Daoy (cell line): ENCODE data around the gene PHACTR2.

DNA sequence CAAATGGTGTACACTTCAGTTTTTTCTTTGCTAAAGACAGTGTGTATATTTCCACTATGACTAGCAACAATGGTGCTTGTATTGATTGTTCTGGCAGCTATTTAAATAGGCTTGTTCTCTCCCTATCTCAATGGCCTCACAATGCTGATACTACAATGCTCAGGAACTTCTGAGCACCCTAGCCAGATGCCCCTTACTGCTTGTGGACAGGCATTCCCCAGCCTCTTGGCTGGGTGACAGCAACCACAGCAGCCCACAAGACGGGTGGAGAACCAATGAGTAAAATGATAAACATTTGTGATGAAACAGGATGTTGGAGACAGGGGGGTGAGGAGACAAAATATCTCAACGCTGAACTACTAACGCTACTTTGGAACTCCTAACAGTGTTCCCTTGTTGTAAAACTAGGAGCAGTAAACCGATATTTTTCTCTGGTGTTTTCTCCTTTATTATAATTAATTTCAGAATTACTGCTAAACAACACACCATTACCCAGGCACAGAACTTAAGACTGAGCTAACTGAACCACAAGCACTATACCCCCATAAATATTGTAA, 42.3 kb downstream of the HIVEP2 start:
- RAMPAGE, long total RNA: no peak

GRCh38 chr6:142927774-142928231, 17.2 kb downstream of the HIVEP2 start:
- RAMPAGE, long total RNA: no peak

GRCh38 chr6:142945324-142946245, 609 bp upstream of the HIVEP2 start:
- RAMPAGE, long total RNA: no peak

GRCh38 chr6:143058681-143059587, 1.8 kb upstream of the AIG1 start:
- RAMPAGE, long total RNA: no peak

- RAMPAGE, long total RNA: no peak
Measured at GRCh38 chr6:143164278-143165648, 104.1 kb downstream of the AIG1 start.

DNA sequence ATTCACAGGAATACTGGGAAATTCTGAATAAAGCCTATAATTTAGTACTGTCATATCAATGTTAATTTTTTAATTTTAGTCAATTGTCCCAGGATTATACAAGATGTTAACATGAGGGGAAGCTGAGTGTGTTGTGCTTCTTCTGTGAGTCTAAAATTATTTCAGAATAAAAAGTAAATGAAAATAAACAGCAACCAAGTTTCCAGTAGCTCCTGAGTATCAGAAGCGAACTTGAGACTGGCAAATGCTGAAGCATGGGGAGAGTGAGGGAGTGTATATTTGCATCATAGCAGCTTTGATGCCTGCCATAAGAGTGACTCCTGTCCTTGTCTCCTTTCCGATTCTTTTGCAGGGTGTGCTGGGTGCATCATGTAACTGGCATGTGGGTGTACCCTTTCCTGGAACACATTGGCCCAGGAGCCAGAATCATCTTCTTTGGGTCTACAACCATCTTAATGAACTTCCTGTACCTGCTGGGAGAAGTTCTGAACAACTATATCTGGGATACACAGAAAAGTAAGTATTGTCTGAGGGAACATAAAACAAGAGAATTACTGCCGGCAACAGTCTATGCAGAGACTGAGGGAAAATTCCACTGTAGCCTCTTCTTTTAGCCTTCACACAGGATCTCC, 117.4 kb downstream of the ADAT2 start:
- RAMPAGE, long total RNA: no peak

GRCh38 chr6:143543288-143543723, 31.8 kb upstream of the FUCA2 start:
- RAMPAGE, long total RNA: no peak

DNA sequence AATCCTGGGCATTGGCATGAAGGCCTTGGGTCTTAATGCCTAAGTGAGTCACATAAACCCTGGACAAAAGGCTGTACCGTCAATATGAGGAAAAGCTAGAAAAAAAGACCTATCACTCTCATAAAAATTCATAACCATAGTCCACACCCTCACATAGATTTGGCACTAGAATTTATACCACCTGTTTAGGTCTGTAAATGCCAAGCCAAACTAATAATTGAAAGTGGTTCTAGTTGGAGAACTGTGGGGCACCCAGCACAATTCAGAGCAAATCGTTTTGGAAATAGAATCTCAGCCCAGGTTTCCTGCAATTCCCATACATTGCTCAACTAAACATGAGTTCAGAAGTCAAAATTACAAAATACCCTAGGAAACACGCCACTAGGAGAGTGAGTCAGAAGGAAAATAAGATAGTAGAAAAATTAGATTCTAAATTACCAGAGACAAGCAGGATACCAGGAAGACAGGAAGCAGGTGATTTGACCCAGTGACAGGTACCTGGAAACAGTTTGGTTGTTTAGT, 70.5 kb upstream of the FUCA2 start:
- RAMPAGE, long total RNA: no peak

- RAMPAGE, long total RNA: no peak
Measured at GRCh38 chr6:143608005-143608469, 69.7 kb upstream of the PHACTR2 start.

DNA sequence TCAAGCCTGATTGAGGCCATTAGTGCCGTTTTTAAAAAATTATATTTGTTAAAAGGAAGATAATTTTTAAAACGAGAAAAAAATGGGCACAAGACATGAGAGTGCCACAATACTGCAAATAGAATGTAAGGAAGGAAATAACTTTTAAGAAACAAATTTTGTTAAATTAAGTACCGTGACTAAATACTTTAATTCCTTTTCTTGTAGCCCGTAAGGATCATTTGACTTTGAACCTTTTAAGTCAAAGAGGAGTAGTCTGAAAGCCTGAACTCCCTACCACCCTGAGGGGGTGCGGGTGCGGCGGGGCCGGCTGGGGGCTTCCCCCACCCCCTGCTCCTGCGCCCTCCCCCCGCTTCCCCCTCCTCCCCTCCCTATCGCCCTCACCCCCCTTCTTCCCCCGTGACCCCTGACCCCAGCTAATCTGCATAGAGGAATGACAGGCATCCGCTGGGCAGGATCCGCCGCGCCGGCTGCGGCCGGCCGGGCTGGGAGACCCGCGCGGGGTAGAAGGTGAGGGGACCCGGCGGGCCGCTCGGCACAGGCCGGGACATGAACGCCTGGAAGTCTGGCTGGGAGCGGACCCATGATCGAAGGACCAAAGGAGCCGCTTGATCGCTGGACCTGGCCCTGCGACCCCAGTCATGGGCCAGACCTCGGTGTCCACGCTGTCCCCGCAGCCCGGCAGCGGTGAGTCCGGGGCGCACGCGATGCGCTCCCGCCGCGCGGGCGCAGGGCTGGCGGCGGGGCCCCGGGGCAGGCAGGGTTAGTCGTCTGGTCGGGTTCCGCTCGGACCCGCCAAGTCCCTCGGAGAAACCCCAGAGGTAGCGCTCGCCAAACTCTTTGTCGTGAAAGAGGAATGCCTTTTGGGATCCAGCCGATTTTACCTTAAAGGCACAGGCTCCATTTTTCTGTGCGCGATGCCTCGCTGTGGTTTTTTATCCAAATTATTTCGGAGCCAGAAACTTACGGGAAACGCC, at the start of gene PHACTR2:
Gene PHACTR2, plus strand, starts transcription at position 443 of the 977 bp plus-strand sequence.
- RAMPAGE, long total RNA: no peak

DNA sequence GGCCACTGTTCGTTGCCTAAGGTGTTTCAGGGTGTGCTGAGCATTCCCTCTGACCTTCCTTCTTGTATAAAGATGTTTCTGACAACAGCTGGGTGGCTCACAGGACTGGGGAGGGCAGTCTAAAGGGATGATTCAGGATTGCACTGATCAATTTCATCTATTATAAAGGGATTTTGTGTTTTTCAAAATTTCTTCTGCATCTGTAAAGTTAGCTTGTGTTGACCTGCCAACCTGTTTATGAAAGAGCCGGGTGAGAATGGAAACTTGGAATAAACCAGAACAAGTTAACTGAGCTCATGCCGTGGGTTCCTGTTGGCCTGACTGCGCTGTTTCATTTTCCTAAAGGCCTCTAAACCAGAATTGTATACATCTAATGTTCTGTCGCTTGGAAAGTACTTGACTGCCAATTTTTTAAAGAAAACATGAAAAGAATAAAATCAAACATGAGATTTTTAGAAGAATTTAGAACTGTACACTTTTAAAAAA, 14.4 kb downstream of the PHACTR2 start:
- RAMPAGE, long total RNA: no peak

GRCh38 chr6:143883101-143883545, 18.8 kb downstream of the ZC2HC1B start:
- RAMPAGE, long total RNA: no peak

GRCh38 chr6:143941319-143942062, 66.6 kb downstream of the PLAGL1 start:
- RAMPAGE, long total RNA: no peak

DNA sequence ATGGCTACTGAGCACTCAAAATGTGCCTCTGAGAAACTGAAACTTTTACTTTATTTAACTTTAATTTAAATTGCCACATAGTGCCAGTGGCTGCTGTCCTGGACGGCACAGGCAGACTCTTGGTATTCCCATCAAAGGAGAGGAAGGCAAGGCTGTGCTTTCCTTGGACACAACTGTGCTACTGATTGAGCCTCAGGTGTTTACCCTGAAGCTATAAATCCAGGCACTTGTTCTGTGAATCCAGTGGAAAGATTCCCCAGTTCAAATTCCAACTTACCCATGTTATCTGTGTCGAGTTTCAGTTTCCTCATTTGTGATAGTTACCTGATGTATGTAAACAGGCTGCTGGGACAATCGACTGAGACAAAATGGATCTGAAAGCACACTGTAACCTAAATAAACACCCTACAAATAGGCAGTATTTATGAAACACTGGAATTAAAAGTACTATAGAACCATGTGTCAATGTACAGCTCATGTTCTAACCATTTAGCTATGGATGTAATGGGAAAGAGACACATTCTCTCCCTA, 57.2 kb downstream of the PLAGL1 start:
- RAMPAGE, long total RNA: no peak

- RAMPAGE, long total RNA: no peak
Measured at GRCh38 chr6:144094112-144094690, 1.2 kb downstream of the SF3B5 start.

- RAMPAGE, long total RNA: no peak
Measured at GRCh38 chr6:144353766-144354611, 68.9 kb downstream of the UTRN start.

- RAMPAGE, long total RNA: no peak
Measured at GRCh38 chr6:144630827-144631187, 345.7 kb downstream of the UTRN start.

- RAMPAGE, long total RNA: no peak
Measured at GRCh38 chr6:144813447-144814285, 528.5 kb downstream of the UTRN start.

DNA sequence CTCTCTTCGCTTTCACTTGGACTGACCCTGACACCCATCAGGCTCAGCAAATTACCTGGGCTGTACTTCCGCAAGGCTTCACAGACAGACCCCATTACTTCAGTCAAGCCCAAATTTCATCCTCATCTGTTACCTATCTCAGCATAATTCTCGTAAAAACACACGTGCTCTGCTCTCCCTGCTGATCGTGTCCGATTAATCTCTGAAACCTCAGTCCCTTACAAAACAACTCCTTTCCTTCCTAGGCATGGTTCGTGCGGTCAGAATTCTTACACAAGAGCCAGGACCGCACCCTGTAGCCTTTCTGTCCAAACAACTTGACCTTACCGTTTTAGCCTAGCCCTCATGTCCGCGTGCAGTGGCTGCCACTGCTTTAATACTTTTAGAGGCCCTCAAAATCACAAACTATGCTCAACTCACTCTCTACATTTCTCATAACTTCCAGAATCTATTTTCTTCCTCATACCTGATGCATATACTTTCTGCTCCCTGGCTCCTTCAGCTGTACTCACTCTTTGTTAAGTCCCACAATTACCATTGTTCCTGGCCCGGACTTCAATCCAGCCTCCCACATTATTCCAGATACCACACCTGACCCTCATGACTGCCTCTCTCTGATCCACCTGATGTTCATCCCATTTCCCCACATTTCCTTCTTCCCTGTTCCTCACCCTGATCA, 641.5 kb downstream of the UTRN start:
- RAMPAGE, long total RNA: no peak

GRCh38 chr6:145026322-145026772, 709.0 kb downstream of the EPM2A start:
- RAMPAGE, long total RNA: no peak